ENCODE measurements around the genes TTN, SESTD1, UBE2E3 and ITPRID2.

DNA sequence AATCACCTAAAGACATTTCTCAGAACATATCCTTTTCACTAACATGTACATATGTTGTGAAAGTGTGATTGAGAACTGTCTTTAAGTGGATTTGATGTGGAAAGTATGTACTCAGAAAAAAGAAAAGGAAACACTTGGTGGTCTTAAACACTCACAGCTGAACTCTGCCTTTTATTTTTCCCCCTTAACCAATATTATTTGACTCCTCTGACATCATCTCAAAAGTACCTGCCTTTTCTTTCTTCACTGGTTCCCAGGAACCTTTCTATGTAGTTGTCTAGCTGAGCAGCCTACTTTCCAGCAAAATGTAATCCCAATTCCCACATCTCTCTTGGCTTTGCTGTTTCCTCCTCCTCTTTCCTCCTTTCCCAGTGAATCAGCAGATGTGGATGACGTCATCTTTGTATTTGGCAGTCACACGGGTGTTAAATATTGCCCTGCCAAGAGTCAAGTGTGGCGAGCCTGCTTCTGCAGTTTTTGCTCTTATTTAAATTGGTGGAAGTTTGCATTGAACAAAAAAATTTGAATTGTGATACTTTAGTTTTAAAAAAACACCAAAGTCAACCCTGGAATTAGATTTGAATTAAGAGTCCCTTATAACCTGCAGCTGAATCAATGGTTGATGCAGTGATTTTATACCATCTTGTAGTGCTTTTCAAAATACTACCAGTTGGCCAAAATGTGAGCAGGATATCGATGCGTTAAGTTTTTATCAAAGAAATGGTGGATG lies 47.9 kb downstream of the OSBPL6 start:
- RRBS: no CpG with 5 or more reads among the region's 5 CpGs

- RRBS: no CpG with 5 or more reads among the region's 2 CpGs
Observed at GRCh38 chr2:178748259-178748730, 58.9 kb downstream of the TTN start.

DNA sequence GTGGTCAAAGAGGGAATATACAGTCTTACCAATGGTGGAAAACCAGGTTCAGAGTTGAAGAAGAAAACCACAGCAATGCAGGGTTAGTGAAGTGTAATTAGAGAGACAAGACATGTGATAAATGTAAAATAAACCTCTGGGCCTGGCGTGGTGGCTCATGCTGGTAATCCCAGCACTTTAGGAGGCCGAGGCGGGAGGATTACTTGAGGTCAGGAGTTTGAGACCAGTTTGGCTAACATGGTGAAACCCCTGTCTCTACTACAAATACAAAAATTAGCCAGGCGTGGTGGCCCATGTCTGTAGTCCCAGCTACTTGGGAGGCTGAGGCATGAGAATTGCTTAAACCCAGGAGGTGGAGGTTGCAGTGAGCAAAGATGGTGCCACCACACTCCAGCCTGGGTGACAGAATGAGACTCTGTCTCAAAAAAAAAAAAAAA lies 2.3 kb downstream of the TTN start:
- RRBS: no CpG with 5 or more reads among the region's 4 CpGs

GRCh38 chr2:178807011-178808089 lies at the start of gene TTN:
TSS of gene TTN (minus strand) at chr2:178807423.
- RRBS: no CpG with 5 or more reads among the region's 10 CpGs

- RRBS: no CpG with 5 or more reads among the region's 6 CpGs
Observed at GRCh38 chr2:179051286-179051727, 1.4 kb upstream of the CCDC141 start.

GRCh38 chr2:179124290-179125291 lies 74.7 kb upstream of the CCDC141 start:
- RRBS: no CpG with 5 or more reads among the region's 7 CpGs

- RRBS: 1% methylated on average over 62 of the region's 83 CpGs
Observed at GRCh38 chr2:179264468-179265534, at the start of gene SESTD1. TSS of gene SESTD1 (minus strand) at chr2:179264832.

GRCh38 chr2:180979908-180981034 lies at the start of gene UBE2E3:
TSS of gene UBE2E3 (plus strand) at chr2:180980605.
- RRBS: 1% methylated on average over 53 of the region's 132 CpGs

- RRBS: no CpG with 5 or more reads among the region's 3 CpGs
Observed at GRCh38 chr2:181013080-181014120, 33.0 kb downstream of the UBE2E3 start.

GRCh38 chr2:181034016-181034431 lies 53.6 kb downstream of the UBE2E3 start:
- RRBS: no CpG with 5 or more reads among the region's 1 CpG

DNA sequence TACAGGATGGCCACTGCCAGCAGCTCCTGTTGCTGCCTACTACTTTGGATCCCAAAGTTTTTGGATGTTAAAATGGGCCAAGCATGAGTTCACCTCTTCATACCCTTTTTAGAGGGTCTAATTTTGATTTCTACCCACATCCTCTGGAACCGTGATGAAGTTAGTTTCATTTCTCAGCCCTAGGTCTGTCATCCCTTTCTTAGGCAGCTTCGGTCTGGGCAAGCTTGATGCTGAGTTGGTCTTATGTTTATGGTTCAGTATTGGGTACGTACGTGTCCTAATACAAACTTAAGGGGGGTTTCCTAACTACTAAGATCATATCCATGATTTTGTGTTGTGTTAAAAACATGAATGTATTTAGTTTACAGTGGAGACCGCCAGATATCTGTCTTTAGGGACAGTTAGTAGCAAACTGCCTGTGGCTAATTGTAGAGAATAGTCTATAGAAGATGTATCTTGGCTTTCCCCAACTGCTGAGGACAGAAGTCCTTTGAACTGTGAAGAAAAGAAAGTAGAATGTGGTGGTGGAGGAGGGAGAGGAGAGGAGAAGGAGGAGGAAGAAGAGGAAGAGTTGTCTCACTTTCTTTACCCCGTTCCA lies 184.9 kb downstream of the UBE2E3 start:
- RRBS: no CpG with 5 or more reads among the region's 6 CpGs

- RRBS: 2% methylated on average over 37 of the region's 96 CpGs
Observed at GRCh38 chr2:181891578-181892397, at the start of gene ITPRID2. TSS of gene ITPRID2 (plus strand) at chr2:181891730.

- RRBS: no CpG with 5 or more reads among the region's 1 CpG
Observed at GRCh38 chr2:181896780-181897287, 5.3 kb downstream of the ITPRID2 start.

DNA sequence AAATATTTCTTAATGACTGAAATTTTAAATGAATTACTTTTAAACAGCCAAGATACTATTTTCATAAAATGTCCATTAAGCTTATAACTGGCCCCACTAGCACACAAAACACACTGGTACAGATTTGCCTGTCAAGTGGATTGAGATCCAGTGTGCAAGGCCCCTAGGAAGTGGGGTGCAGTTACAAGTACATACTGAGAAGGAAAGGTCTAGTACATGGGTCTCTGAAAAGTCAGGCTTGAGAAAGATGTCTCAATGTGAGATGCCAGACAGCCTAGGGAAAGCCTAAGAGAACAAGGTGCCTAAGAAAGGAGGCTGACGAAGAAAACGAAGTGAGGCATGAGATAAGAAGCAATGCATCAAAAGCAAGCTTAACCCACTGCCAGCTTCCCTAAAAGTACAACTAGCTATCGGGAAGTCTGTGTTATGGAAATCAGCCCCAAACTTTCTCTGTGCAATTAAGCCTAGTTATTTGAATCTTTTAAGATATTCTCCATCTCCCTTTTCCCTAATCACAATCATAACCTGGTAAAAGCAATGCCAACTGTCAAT lies 2.5 kb downstream of the PDE1A start:
- RRBS: no CpG with 5 or more reads among the region's 3 CpGs

DNA sequence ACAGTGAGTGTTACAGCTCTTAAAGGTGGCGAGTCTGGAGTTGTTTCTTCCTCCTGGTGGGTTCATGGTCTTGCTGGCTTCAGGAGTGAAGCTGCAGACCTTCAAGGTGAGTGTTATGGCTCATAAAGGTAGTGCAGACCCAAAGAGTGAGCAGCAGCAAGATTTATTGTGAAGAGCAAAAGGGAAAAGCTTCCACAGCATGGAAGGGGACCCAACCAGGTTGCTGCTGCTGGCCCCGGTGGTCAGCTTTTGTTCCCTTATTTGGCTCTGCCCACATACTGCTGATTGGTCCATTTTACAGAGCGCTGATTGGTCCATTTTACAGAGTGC lies 374.4 kb downstream of the ZNF804A start:
- RRBS: no CpG with 5 or more reads among the region's 3 CpGs

DNA sequence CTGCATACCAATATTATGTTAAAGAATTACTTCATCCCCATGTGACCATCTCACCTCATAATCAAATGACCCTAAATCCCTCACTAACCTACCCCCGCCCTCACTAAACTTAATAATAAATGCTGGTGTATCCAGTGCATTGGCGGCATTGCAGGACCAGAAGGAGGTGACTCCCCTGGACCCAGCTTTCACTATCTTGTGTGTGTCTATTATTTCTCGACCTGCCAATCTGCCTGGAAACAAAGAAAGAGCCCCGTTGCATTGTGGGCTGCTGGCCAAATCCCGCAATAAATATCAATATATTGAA lies 462.3 kb upstream of the FSIP2 start:
- RRBS: no CpG with 5 or more reads among the region's 5 CpGs

DNA sequence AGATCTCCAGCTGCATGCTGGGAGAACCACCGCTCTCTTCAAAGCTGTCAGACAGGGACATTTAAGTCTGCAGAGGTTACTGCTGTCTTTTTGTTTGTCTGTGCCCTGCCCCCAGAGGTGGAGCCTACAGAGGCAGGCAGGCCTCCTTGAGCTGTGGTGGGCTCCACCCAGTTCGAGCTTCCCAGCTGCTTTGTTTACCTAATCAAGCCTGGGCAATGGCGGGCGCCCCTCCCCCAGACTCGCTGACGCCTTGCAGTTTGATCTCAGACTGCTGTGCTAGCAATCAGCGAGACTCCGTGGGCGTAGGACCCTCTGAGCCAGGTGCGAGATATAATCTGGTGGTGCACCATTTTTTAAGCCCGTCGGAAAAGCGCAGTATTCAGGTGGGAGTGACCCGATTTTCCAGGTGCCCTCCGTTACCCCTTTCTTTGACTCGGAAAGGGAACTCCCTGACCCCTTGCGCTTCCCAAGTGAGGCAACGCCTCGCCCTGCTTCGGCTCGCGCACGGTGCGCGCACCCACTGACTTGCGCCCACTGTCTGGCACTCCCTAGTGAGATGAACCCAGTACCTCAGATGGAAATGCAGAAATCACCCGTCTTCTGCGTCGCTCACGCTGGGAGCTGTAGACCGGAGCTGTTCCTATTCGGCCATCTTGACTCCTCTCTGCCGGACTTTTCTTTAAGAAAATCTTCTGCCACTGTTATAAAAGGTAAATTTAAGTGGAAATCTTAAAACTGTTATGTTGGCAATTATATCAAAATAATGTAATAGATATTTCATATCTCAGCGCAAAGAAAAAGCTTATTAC lies 313.6 kb upstream of the FSIP2 start:
- RRBS: no CpG with 5 or more reads among the region's 34 CpGs

DNA sequence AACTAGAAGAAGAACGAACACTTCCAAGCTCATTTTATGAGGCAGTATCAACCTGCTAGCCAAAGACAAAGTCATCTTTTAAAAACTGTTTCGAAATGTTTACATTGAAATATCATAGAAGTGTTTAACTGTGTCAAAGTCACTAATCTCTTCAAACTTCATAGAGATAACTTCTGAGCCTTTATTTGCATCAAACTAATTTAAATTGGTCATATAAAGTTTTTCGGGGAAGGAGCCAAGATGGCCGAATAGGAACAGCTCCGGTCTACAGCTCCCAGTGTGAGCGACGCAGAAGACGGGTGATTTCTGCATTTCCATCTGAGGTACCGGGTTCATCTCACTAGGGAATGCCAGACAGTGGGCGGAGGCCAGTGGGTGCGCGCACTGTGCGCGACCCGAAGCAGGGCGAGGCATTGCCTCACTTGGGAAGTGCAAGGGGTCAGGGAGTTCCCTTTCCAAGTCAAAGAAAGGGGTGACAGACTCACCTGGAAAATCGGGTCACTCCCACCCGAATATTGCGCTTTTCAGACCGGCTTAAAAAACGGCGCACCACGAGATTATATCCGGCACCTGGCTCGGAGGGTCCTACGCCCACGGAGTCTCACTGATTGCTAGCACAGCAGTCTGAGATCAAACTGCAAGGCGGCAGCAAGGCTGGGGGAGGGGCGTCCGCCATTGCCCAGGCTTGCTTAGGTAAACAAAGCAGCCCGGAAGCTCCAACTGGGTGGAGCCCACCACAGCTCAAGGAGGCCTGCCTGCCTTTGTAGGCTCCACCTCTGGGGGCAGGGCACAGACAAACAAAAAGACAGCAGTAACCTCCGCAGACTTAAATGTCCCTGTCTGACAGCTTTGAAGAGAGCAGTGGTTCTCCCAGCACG lies 126.0 kb downstream of the FSIP2 start:
- RRBS: no CpG with 5 or more reads among the region's 33 CpGs

DNA sequence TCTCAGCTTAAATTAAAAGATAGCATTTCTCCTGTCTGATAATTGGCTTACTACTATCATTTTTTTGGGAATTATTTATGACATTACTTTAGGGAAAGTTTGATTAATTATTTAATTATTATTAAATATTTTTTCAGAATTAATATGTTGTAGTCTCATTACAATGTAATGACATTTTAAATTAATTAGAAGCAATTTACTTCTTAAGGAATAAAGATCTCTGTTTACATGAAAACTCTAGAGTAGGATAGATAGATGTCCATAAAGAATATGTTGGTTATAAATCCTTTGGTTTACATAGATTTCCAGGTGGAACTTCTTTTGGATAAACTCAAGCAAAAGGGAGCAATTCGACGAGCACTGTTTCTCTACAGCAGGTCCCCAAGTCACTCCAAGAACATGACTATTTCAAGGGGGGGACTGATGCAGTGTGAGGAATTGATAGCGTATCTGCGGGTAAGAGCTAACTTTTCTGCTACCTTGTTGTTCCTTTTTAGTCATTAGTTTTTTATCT lies 37.9 kb upstream of the FAM171B start:
- RRBS: no CpG with 5 or more reads among the region's 4 CpGs